M059J (cell line): ENCODE results near the genes MAEA, SLBP and FAM193A.

GRCh38 chr4:1289778-1290010 is at the start of gene MAEA:
TSS of gene MAEA (plus strand) at chr4:1289891.
- RAMPAGE, long total RNA: no peak

DNA sequence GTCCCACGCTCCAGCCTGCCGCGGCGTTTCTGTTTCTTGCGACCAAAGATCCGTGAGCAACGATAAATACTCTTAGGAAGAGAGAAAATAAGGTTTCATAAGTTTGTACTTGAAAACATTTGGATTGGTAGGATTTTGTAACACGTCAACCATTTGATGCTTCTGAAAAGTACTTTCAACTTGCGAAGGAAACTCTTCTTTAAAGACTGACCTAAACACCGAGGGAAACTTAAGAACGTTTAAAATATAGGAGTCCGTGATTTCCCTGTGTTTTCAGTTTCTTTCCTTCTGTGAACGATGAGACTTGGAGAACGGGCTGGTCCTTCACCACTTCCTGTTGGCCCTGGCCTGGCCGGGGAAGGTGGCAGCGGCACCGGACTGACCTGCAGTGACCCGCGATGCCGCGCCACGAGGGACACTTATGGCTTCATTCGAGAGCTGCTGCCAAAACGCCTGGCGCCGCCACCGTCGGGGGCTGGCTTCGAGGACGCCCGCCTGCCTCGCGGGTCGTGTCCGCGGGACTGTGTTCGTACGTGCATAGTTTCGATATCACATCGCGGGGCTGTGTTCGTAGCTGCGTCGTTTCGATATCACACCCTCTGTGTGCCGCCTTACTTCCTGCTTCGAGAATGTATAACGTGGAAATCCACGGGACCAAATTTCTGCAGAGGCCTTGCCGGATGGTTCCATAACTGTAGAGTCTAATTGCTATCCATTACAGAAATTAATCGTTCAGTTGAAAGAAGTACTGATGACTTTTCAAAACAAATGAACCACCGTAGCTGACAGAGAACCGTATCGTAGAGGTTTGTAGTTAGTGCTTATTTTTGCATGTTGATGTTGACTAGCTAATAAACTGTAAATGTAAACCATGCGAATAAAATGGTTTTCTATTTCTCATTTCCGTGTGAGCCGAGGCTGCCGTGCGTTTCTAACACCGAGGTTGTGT is 7.5 kb upstream of the UVSSA start:
- RAMPAGE, long total RNA: no peak

DNA sequence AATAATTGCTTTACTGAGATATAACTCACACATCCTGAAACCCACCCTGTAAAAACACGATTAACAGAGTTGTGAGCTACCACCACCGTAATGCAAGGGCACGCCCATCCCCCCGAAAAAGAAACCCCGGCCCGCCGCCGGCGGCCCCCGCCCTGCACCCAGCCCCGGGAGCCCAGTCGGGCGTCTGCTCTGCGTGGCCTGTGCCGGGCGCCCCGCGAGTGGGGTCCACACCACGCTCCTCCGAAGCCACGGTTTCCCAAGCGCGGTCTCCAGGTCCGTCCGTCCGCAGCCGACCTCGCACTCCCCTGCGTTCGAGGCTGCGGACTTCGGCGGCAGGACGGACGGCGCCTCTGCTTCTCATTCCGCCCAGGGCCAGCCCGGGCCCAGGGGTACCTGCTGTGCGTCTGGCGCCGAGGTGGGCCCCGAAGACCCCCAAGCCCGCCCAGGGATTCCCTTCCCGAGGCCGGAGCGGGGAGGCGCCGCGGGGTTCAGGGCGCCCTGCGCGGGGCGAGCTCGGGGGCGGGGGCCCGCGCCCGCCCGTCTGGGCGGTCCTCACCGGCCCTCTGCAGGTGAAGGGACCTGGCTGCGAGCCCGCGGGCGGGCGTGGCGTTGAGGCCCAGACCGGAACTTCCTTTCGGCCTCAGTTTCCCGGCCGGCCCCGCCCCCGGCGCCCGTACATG is 713 bp upstream of the UVSSA start:
- RAMPAGE, long total RNA: no peak

DNA sequence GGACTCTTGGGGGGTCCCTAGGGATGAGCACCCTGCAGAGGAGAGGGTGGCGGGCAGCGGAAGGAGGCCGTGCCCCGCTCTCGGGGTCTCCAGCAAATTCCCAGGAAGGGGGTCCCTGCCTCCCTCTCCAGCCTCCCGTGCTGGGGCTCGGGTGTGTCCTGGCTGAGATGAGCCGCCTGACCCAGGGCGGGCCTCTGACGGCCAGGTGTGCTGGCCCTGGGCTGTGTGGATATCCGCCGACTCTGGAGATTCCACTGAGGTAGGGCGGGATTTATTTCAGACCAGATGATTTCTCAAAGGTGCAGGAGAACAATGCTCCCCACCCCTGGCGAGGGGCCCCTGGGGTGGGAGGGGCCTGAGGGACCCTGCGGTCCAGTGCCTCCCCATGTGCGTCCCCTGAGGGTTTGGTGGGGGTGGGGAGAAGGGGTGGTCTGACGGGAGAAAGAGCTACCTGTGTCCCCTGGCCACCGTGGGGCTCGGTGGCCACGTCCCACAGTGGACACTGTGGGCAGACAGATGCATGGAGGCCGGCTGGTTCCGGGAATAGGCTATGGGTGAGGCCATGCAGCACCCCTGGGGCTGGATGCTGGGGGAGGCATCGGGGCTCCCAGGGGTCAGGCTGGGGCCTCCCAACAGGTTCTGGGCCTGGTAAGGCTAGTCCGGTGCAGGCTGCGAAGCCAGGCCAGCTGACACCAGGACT is 971 bp upstream of the FAM53A start:
- RAMPAGE, long total RNA: no peak

DNA sequence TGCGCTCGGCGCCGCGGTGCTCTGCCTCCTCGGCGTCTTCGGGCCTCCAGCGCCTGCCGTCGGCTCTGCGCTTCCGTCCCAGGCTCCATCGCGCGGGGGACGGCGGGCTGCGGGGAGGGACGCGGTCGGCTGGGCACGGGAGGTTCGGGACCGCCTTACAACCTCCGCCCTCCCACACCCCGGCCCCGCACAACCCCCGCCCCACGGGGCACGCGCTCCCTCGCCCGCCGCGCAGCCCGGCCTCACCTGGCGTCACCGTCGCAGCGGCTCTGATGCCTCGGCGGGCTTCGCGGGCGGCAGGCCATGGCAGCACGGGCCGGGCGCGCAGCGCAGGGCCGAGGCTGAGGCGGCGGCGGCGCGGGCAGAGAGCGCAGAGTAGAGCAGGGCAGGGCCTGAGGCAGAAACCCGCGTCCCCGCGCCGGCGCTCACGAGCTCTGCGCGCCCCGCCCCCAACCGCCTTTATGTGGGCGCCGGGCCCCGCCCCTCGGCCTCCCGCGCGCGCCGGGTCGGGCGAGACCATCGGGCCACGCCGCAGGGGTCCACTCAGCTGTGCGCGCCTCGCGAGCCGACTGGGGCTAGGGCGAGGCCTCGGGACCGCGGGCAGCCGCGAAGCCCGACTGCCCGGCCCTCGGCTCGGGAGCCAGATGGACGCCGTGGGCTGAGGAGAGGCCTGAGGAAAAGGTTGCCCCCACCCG is at the start of gene SLBP:
Gene SLBP (minus strand): TSS at position 436 of the 695 bp plus-strand sequence.
- RAMPAGE, long total RNA: no peak

DNA sequence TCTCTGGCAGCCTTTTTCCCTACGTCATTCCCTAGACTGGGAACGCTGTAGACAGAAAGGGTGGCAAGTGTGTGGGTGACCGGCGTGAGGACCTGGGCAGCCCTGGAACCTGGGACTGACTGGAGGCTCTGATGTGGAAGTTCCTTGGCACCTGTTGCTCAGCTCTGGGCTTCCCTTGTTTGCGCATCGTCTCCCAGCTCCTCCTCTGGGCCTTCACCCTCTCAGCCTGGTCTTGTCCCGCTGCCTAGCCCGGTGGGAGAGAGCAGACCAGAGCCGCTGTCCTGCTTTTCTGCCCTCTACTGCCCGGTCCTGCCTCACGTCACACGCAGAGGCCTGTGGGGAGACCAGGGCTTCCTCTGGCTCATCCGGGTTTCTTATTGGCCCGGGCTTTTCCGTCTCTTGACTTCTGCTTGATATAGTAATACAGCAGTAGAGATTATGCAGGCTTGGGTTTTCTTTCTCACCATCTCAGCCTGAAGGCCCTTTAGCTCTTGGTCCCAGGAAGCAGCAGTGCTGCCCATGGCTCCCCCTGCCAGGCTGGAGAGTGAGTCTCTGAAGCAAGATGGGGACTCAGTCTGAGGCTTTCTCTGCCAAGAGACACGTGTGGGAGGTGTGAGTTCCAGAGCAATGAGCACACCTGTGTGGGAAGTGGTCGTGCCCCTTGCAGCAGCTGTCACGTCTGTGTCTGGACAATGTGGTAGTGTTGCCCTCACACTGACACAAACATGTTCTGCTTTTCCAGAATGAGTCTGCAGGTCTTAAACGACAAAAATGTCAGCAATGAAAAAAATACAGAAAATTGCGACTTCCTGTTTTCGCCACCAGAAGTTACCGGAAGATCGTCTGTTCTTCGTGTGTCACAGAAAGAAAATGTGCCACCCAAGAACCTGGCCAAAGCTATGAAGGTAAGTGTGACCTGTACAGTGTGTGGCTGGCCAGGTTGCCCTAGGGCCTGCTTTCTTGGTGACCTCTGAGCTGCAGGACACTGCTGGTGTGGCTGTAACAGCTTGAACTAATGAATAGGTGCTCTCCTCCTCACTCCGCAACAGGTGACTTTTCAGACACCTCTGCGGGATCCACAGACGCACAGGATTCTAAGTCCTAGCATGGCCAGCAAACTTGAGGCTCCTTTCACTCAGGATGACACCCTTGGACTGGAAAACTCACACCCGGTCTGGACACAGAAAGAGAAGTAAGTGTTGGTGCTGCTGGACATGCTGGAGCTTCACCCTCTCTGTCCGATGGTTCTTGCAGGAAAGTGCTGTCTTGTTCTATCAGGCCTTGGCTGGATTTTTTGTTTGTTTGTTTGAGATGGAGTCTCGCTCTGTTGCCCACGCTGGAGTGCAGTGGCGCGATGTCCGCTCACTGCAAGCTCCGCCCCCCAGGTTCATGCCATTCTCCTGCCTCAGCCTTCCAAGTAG is 1.9 kb downstream of the TACC3 start:
- RAMPAGE, long total RNA: no peak

DNA sequence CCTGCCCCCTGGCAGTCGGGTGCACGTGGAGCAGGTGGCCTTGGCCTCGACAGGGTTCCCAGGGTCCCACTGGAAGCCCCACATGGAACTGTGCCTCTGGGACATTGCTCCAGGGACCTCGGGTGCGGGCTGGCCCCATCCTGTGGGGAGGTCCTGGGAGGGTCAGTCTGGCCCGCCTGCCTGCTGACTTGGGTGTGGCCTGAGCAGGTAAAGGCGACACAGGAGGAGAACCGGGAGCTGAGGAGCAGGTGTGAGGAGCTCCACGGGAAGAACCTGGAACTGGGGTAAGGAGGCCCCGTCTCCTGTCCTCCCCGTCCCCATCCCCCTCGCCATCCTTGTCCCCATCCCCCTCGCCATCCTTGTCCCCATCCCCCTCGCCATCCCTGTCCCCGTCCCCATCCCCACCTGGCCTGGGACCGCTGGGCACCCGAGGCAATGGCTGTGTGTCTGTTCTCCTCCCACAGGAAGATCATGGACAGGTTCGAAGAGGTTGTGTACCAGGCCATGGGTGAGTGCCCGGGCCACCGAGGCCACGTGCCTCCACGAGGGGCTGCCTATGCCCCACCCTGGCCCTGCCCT is 18.3 kb downstream of the TACC3 start:
- RAMPAGE, long total RNA: no peak

- RAMPAGE, long total RNA: no peak
These were observed 12.8 kb downstream of the FGFR3 start for GRCh38 chr4:1805561-1806535.

DNA sequence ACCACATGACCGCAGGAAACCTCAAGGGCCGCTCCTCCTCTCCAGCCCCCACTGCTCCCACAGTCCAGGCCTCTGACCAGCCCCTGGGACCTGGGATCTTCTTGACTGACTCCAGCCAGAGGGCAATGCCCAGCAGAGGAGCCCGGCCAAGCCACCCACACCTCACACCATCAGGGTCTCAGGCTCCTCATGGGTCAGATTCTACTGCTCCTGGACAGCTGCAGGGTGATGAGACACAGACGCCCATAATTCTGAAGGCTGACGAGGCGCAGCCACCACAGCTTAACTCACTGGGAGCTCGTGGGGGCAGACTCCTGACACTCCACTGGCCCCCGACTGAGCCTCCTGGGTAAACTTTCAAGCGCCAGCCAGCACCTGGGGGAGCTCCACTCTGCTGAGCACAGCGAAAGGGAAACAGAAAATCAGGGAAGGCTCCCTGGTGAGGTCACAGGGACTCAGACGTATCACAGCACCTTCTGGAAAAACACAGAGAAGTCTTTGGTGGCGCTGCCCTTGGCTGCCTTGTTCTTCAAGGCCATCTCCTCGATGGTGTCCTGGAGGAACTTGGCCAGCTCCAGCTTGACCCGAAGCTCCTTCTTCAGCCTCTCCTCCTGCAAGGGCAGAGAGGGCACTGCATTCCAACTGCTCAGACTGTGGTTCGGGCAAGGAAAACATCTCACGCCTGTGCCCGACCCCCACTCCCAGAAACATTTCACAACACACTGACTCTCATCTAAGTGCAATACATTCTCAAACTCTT is 21.4 kb downstream of the LETM1 start:
- RAMPAGE, long total RNA: no peak

GRCh38 chr4:1880287-1881136 is 9.3 kb downstream of the NSD2 start:
- RAMPAGE, long total RNA: no peak

DNA sequence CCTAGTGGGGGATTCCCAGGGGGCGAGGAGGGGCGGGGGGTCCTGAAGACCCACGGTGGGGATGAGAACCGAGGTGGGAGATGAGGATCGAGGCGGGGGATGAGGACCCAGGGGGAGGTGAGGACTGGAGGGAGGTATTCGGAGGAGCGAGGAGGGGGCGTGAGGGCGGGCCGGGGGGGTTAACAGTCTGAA is 431 bp downstream of the NELFA start:
- RAMPAGE, long total RNA: no peak

- RAMPAGE, long total RNA: no peak
These were observed 13.1 kb upstream of the NELFA start for GRCh38 chr4:2021764-2022379.

DNA sequence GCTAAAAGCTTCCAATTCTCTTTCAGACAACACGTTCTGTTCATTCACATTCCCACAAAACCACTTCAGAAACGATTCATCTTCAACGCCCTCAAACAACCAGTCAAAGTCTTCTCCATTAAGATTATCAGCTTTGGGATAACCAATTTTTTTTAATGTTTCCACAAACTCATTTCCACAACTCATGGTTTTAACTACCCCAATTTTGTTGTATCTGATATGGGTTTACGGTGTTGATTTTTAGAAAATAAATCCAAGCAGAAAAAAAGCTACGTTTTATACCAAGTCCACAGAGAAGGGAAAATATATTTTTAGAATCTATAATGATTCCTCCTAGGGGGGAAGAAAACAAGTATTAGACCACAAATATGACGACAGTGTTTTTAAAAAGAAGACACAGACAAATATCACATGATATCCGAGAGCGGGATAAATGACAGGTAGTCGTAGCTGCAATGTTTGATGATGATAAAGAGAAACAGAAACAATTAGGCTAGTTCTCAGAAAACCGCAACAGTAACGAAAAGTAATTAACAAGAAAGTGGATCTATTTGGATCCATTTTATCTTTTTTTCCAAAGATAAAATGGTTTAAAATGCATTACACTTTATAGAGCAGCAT is 1.1 kb downstream of the HAUS3 start:
- RAMPAGE, long total RNA: no peak

GRCh38 chr4:2252313-2252811 is 9.5 kb downstream of the MXD4 start:
- RAMPAGE, long total RNA: no peak

GRCh38 chr4:2269517-2270066 is 7.7 kb upstream of the MXD4 start:
- RAMPAGE, long total RNA: no peak

DNA sequence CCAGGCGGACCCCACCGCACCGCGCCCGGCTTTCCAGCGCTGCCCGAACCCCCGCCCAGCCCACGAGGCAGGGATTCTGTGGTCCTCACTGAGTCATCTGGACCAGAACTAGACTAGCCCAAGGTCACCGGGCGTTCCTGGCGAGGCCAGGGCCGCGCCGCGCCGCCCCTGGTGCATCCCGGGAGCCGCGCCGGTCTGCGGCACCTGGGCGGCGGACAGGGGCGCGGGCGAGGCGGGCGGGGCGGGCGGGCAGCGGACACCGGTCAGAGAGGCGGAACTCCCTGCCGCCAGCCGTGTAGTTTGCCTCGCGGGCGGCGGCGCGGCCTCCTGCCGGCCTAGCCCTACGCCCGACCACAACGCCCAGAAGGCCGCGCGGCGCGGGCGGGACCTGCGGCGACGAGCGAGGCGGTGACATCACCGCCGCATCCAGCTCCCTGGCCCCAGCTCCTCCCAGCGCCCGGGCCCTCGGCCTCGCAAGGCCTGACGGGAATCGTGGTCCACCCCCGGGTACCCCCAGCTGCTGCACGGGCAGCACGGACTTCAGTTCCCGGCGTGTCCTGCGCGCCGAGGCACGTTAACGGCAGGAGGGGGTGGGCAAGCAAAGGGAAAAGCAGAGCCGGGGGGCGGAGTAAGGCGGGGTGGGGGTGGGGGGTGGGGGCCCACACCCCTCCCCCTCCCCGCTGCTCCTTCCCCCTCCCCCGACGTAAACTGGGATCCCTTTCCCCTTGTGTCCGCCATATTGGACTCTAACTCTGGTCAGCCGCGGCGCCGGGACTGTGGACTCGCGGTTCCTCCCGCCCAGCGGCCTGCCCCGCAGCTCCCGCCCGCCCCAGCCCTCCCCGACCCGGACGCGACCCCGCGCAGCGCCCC is at the start of gene FAM193A:
Gene FAM193A (plus strand): TSS at position 714 of the 870 bp plus-strand sequence.
- RAMPAGE, long total RNA: no peak

- RAMPAGE, long total RNA: no peak
These were observed 60.9 kb downstream of the FAM193A start for GRCh38 chr4:2597341-2597775.

GRCh38 chr4:2722108-2722671 is 33.9 kb downstream of the TNIP2 start:
- RAMPAGE, long total RNA: no peak

GRCh38 chr4:2767739-2768262 is 11.7 kb upstream of the TNIP2 start:
- RAMPAGE, long total RNA: no peak

DNA sequence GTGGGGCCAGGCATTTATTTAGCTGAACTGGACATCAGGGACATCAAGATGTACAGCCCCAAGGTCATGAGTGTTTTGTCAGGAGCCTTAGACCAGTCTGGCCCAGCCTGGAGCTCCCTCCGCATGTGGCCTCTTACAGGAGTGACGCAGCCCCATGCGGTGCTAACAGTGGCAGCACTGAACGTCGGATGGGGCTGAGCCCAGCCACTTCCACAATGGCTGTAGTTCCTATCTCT is 2.1 kb upstream of the SH3BP2 start:
- RAMPAGE, long total RNA: no peak